Pericardium fibroblast (primary cell): ENCODE data around the genes MYO18A, TP53I13 and CRLF3.

- RAMPAGE, long total RNA, result no peak
Measured at GRCh38 chr17:28724485-28724879, 1.6 kb downstream of the TLCD1 start.

- RAMPAGE, long total RNA, result no peak
Measured at GRCh38 chr17:28724880-28725469, 1.1 kb downstream of the TLCD1 start.

GRCh38 chr17:28744746-28744857 lies 791 bp downstream of the TRAF4 start:
- RAMPAGE, long total RNA, result no peak

DNA sequence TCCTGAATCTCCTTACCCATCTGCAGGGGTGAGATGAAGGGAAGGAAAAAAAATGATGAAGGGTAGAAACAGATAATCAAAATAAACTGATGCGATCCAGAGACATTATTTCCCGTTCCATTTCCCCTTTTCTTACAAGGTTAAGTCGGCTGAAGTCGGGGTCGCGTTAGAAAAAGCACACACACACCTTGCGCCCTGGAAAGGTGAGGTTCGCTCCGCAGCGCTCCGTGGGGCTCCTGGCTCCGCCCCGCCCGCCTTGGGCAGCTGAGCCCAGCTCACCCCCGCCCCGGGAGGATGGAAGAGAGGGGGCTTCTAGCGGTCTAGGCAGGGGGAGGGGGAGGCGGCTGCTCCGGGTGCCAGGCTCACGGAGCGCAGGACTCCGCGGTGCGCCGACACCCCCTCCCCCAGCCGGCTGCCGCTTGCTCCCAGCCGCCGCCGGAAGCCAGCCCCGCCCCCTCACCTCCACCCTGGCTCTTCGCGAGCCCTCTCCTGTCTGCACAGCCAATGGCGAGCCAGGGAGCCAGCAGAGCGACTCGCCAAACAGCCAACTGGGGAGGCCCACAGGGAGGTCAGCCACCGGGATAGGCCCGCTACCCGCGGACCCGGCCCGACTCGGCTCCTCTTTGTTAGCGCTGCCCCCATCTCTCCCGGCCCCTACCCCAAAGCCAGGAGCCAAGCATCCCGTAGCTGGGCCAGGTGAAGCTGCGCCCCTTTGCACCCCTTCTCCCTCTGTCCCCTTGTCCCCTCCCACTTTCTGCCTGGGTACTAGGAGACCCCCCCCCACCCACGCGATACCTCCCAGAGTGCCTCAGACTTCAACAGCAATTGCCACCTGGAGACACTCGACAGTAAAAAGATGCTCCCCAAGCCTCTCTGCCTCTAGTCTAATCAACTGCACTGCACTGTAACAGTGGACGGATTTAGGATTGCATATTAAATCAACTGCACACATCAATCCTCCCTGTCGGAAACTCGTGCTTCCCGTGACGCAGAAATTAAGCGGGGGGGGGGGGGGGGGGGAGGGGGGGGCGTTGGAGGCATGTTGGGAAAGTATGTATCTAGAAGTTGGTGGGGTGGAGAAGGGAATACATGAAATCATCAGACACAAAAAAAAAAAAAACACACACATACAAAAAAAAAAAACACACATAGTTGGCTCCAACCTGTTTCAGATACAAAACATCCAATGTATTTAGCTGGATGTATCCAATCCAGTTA lies 30.2 kb downstream of the FAM222B start:
- RAMPAGE, long total RNA, result no peak

DNA sequence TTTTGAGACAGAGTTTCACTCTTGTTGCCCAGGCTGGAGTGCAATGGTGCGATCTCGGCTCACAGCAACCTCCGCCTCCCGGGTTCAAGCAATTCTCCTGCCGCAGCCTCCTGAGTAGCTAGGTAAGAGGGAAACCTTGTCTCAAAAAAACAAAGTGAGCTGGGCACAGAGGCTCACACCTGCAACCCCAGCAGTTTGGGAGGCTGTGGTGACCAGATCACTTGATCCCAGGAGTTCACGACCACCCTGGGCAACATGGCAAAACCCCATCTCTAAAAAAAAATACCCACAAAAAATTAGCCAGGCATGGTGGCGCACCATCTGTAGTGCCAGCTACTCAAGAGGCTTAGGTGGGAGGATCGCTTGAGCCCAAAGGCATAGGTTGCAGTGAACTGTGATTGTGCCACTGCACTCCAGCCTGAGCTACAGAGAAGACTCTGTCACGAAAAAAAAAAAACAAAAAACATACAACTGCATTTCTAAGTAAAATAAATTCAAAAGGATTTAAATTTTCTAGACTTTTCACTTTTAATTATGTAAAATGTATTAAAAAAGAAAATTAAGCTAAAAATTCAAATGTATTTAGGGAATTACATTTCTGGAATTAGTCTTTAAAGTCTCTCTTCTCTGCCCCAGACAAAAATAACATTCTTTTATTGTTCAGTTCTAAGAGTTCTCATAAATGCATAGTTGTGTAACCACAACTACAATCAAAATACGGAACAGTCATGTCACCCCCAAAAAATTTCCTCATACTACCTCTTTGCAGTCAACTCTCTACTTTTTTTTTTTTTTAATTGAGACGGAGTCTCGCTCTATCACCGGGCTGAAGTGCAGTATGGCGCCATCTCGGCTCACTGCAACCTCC lies 14.2 kb downstream of the FAM222B start:
- RAMPAGE, long total RNA, result no peak

DNA sequence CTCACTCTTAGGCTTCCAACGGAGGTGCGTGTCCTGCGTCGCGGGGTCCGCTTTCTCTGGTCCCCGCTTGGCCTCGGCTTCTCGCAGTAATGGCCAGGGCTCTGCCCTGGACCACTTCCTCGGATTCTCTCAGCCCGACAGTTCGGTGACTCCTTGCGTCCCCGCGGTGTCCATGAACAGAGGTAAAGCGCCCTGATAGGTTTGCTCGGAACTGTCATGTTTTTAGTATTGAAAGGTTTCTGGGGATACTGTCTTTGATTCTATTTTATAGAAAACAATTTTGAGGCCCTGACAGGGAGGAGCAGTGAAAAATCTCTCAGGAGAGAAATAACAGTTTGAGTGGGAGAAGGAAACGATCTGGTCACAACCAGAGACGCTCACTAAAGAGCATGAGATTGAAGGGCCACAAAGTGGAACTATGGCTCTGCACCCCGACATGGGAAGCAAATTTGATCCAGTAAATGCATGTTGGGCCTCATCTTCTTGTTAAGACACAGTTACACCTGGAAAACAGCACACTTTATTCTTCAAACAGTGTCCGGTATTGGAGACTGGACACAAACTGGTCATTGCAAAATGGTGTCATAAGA lies 415 bp downstream of the ERAL1 start:
- RAMPAGE, long total RNA, result no peak

GRCh38 chr17:28949643-28949857 lies 1.8 kb downstream of the PHF12 start:
- RAMPAGE, long total RNA, result no peak

DNA sequence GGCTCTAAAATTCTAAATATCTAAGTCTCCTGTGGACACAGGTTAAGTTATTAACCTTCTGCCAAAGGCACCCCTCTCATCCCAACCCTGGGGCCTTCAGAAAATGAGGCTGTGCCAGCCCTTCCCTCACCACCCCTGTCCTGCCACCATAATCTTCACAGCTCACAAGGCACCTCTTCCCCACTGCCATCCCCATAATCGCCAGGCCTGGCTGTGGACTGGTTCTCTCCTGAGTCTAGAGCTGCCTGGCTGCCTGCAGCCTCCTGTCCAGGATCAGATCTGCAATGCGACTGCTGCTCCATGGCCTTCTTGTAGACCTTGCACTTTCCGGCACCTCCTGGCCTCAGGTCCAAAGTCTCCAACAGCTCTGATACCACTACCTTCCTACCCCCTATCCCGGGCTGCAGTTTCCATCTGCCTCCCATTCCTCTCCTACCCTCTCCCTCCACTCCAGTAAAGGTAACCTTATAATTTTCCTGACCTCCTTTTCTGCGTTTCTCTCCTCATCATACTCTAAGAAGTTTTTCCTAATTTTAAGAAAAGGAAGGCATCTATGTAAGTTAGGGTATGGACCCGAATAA lies 10.0 kb downstream of the MYO18A start:
- RAMPAGE, long total RNA, result no peak

DNA sequence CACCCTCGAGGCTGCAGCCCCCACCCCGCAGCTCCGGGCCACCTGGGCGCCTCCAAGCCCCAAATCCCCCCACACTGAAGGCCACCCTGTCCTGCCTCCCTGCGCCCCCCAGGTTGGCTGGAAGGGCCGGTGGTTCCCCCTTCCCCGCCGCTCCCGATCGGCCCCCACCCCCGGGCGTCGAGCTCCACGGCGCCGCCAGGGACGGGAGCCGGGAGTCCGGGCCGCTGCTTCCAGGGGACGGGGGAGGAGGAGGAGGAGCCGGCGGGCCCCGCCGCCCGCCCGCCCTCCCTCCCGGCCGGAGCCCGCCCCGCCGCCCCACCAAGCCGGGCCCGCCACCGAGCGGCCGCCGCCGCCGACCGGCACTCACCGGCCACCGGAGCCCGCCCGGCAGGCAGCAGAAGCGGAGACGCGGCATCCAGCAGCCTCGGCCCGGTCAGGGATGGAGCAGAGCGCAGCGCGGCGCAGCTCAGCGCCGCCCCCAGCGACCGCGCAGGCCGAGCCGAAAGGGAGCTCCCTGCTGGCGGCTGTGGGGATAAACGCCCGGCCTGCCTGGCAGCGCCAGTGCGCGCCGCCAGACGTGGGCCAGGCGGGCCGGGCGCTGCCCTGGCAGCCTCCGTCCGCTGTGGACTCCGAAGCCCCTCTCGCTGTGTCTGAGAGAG lies at the start of gene MYO18A:
Gene MYO18A, minus strand, starts transcription at position 453 of the 659 bp plus-strand sequence.
- RAMPAGE, long total RNA, result start-site peak on the minus strand centred at position 443 of the sequence, 47 bp wide, 77 and 71 reads in 2 replicates

DNA sequence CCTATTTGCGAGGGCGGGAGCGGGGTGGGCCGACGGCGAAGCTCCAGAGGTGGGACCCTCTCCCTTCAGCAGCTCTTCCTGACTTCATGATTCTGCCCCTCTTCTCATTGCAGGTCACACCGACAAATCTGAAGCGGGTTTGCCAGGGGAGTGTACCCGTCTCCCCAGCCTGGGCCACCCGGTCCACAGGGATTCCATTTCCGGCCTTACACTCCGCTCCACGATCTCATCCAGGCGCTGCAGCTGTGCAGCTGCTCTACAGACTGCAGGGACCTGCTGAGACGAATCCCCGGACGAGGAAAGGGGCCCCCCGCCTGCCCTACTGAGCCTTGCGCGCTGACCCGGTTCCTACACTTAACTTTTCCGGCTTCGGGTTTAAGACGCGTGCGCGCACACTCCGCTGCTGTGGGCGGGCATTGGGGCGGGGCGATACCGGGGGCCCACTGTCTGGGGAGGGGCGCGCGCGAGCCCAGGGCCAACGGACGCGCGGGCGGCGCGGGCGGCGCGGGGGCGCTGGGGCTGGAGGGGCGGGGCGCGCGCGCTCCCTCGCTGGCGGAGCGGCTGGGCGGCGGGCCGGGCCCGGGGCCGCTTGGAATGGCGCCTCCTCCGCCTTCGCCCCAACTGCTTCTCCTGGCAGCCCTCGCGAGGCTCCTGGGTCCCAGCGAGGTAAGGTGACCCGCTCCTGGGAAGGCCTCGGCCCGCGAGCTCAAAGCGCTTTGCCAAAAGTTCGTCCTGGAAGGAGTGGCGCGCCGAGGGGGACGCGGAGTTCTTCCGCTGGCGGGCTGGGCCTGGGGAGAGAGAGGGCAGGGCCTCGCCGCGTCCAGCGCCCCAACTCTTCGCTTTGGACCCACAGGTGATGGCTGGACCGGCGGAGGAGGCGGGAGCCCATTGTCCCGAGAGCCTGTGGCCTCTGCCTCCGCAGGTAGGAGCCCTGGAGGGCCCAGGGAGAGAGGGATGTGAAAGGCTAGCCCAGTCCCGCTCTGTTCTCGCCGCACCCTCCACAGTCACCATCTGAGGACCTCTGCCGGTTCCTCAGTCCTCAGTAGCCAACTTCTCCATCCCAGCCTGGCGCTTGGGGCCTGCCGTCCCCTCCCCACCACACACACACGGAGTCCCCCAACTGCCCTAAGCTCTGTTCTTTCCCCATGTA lies at the start of gene TP53I13:
Gene TP53I13, plus strand, starts transcription at position 537 of the 1,150 bp plus-strand sequence.
- RAMPAGE, long total RNA, result start-site peak on the plus strand centred at position 555 of the sequence, 36 bp wide, 138 and 30 reads in 2 replicates

GRCh38 chr17:29592040-29592564 lies 830 bp upstream of the ANKRD13B start:
- RAMPAGE, long total RNA, result no peak

DNA sequence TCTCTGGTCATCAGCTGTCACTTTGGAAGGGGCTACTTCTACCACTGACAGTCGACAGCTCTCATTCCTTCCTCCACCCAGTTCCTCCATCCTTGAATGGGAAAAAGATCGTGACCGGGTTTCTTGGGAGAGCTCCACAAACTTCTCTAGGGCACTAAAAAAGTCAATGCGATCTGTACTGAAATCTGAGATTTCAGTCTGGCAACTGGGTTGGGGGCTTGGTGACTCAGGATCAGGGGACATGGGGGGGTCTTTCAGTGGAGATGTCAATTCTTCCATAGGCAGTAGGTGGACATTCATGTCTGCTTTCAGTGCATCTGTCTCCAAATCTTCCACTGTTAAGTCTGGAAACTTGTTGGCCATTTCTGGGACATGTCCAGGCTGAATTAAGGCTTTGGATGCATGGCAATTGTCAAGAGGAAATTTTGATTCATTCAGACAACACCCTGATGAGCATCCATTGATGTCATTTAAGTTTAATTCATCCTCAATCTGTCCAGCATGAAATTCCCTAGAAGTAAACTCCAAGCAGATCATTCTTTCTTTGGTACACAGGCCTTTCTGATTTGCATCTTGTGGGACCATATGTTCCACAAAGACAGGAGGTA lies 13.4 kb upstream of the CORO6 start:
- RAMPAGE, long total RNA, result no peak

GRCh38 chr17:29705329-29706343 lies 82.9 kb upstream of the CORO6 start:
- RAMPAGE, long total RNA, result no peak

DNA sequence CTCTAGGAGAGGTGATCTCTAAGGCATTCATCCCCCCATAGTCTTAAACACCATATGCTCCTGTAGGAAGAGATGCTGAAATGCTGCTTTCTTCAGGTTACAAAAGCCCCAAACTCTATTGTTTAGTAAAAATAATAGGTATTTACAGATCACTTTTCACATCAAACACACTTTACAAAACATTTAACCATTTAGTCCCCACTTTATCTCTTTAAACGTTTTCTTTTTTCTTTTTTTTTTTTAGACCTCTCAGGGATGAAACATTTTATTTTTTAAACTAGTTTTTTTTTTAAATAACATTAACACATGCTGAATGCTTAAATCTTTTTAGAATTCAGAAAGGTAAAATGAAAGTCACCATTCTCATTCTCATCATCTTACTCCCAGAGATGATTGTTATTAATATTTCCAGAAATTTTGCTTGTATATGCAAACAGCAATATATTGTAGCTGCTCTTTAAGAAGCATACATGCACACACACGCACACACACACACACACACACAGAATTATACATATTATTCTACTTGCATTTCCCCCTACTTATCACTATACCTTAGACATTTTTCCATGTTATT lies 144.5 kb upstream of the CORO6 start:
- RAMPAGE, long total RNA, result no peak

GRCh38 chr17:30285281-30285980 lies 6.3 kb downstream of the BLMH start:
- RAMPAGE, long total RNA, result no peak

- RAMPAGE, long total RNA, result no peak
Measured at GRCh38 chr17:30424171-30424683, 45.5 kb downstream of the CPD start.

GRCh38 chr17:30731126-30732234 lies 93.0 kb downstream of the CRLF3 start:
- RAMPAGE, long total RNA, result no peak

GRCh38 chr17:30823862-30825153 lies at the start of gene CRLF3:
Gene CRLF3 (minus strand): TSS chr17:30824692.
- RAMPAGE, long total RNA, result no peak

DNA sequence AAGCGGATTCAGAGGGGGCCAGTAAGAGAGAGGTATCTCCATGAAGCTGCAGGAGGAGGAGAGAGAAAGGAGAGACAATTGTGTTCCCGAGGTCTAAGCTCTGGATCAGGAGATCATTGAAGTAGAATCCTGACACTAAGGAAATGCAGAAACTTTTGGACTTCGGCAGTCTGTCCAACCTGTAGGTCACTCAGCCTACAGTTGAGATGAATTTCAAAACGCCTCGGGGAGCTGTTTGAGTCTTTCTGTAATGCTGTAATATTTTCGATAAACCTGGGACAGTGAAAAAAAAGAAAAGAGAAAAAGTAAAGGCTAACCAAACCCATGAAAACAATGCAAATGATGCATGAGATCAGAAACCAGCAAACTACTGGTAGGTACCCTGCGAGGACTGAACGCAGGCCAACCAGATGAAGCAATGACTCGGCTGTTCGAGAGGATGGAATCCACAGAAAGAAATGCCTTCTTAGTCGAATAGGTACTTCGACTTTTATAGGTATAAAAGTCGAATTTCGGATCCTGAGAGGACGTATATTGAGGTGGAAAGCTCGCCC lies 609 bp upstream of the ATAD5 start:
- RAMPAGE, long total RNA, result no peak

- RAMPAGE, long total RNA, result no peak
Measured at GRCh38 chr17:30939021-30939711, 17.4 kb downstream of the ADAP2 start.